A375 (cell line): ENCODE data around the gene B3GLCT.

GRCh38 chr13:29924478-29925175 is 74.2 kb upstream of the UBL3 start:
- RAMPAGE, long total RNA: no peak

- RAMPAGE, long total RNA: no peak
Measured at GRCh38 chr13:29935309-29936110, 85.1 kb upstream of the UBL3 start.

- RAMPAGE, long total RNA: no peak
Measured at GRCh38 chr13:30119417-30119939, 187.9 kb downstream of the KATNAL1 start.

DNA sequence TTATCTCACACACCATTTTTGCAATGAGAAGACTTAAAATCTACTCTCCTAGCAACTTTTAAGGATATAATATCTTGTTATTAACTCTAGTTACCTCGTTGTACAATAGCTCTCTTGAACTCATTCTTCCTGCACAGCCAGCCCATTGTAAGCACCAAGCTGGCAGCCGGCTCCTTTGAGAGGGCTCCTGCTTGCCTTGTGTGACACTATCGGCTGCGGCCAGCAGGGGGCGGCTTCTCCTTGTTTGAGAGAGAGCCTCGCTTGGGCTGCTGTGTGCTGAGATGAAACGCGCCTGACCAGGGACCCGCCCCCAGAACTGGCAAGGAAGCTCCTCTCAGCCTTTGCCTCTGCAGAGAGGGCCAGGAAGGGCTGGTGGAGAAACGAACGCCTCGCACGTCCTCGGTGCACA is 174.8 kb downstream of the KATNAL1 start:
- RAMPAGE, long total RNA: no peak

- RAMPAGE, long total RNA: no peak
Measured at GRCh38 chr13:30148958-30149169, 158.5 kb downstream of the KATNAL1 start.

DNA sequence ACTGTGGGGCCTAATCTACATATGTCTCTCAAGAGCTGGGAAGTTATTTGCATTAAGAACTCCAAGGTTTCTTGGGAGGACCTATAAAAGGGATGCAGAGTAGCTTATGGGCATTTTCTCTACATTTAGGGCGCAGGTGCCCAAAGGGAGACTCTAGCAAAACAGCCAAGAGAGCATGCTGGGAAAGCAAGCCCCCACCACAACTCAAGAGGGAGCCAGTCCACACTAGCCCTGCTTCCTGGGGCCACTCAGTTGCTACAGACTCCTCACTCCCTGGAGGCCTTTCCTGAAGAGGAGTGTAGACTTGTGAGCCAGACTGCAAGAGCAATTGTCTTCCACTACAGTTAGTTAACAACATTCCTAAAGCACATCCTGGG is 125.2 kb downstream of the KATNAL1 start:
- RAMPAGE, long total RNA: no peak

DNA sequence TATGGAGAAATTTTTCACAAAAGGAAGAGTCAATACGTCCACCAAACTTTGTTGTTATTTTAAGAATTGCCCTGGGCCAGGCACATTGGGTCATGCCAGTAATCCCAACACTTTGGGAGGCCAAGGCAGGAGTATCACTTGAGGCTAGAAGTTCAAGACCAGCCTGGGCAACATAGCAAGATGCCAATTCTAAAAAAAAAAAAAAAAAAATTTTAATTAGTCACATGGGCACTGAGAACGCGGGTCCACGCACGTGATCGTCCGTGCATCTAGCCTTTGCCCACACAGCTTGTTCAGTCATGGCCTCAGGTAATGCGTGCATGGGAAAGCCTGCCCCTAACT is 11.5 kb downstream of the KATNAL1 start:
- RAMPAGE, long total RNA: no peak

GRCh38 chr13:30405362-30405847 is 16.9 kb upstream of the UBE2L5 start:
- RAMPAGE, long total RNA: no peak

- RAMPAGE, long total RNA: no peak
Measured at GRCh38 chr13:30430221-30430672, 8.0 kb downstream of the UBE2L5 start.

DNA sequence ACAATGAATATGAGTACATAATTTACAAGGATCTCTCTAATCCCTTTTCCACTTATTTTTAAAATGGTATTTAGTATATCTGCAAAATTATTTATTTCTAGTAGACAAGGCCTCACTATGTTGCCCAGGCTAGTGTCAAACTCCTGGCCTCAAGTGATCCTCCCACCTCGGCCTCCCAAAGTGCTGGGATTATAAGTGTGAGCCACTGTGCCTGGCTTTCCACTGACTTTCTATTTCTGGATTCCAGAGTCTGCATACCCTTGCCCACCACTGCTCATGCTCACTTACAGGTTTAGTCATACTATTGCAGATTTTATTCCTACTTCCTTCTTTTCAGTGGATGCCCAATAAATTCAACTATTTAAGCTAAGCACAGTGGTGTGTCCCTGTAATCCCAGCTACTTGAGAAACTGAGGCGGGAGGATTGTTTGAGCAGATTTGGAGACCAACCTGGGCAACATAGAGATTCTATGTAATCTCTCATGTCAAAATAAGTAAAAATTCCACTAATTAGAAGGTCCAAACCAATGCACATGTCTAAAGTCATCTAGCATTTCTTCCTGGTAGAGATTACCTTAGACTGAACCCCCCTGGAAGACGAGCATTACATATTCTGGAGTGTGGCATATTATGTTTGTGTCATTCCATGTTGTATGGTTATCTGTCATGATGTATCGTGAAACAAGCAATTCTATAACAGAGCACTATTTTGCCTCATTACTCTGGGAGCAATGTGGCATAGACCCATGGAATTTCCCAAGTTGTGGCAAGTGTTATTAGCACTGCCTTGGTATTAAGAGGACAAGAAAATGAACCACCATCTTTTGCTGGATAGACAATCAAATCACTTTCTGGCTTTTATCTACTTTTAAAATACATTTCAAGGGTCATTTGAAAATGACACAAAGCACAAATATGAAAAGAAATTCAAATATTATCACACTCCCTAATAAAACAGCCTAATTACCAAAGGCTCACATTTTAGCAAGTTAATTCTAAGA is 8.4 kb downstream of the HMGB1 start:
- RAMPAGE, long total RNA: no peak

- RAMPAGE, long total RNA: no peak
Measured at GRCh38 chr13:30616813-30617466, 780 bp upstream of the USPL1 start.

GRCh38 chr13:30739601-30739985 is 4.2 kb downstream of the ALOX5AP start:
- RAMPAGE, long total RNA: no peak

DNA sequence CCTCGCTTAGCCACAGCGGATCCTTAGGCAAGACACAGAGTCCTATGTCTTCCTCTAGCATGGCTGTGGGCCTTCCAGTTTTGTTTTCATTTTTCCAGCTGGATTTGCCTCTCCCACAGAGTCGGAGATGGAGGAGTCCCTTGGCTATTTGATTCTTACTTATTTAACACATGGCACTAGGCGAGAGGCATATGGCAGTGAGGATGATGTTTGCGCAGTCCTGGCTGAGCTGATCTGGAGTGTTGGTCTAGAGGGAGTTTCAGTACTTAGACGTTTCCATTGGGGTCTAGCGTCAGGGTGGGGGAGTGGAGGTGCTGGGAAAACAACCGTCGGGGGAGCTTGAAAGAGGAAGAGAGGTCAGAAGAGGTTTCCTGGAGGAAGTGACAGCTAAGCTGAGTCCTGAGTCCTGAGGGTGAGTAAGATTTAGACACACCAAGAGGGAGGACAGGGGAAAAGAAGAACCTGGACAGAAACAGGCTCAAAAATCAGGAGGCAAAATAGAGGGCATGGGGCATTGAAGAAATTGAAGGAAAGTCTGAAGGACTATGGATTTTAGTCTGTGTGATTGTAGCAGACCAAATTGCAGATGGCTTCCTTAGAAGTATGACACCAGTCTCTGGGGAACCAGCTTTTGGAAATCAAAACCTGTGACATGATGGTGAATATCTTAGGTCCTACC is 81.4 kb downstream of the ALOX5AP start:
- RAMPAGE, long total RNA: no peak

DNA sequence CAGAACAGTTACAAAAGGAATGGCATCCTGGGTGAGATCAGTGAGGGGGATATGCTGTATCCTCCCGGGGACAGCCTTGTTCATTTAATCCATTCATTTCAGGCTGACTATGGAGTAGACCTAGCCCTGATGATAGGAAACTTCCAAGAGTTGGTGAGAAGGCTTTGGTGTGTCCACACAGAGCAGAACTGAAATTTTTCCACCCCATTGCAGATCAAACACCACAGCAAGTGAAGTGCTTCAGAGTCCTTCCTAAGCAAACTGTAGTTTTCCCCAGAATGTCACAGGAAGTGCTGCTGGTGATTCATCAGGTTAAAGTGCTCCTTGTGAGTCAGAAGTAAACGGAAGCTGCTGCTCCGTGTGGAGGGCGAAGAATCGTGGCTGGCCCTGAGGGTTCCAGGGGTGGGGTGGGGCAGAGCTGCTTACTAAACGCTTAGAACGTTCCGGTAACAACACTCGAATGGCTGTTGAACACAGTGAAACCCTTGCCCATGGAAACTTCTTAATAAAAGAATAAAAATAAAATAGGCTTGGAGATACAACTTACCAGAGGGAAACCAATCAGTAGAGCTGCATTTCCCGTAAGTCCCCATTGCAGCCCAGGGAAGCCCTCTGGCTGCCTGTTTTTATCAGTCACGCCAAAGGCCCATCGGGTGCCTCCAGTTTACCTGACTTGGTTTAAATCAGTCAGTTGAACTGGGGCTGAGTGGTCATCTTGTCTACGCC is 113.3 kb downstream of the TEX26 start:
- RAMPAGE, long total RNA: no peak

- RAMPAGE, long total RNA: no peak
Measured at GRCh38 chr13:31199489-31200284, at the start of gene B3GLCT. B3GLCT (plus strand) TSS chr13:31199975.

DNA sequence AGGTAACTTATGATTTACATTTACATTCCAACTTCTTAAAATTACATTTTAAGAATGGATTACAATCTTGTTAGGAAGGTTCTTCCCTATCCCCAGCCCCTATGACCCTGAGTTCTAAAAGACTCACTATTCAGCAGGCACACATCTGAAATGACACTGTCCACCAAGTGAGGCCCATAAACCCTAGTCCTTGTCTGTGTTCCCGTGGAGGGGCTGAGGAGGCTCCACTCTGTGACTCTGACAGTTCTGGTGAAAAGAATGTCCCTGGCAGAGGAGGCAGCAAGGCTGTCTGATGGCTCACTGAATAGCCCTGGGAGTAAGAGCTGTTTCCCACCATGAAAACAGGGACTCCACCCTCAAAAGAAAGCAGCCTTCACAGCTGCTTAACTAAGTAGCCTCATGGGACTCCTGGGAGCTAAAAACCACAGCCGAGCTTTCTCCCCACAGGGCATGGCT is 135.3 kb upstream of the FRY start:
- RAMPAGE, long total RNA: no peak

DNA sequence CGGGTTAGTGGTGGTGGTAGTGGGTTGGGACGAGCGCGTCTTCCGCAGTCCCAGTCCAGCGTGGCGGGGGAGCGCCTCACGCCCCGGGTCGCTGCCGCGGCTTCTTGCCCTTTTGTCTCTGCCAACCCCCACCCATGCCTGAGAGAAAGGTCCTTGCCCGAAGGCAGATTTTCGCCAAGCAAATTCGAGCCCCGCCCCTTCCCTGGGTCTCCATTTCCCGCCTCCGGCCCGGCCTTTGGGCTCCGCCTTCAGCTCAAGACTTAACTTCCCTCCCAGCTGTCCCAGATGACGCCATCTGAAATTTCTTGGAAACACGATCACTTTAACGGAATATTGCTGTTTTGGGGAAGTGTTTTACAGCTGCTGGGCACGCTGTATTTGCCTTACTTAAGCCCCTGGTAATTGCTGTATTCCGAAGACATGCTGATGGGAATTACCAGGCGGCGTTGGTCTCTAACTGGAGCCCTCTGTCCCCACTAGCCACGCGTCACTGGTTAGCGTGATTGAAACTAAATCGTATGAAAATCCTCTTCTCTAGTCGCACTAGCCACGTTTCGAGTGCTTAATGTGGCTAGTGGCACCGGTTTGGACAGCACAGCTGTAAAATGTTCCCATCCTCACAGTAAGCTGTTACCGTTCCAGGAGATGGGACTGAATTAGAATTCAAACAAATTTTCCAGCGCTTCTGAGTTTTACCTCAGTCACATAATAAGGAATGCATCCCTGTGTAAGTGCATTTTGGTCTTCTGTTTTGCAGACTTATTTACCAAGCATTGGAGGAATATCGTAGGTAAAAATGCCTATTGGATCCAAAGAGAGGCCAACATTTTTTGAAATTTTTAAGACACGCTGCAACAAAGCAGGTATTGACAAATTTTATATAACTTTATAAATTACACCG is 607 bp downstream of the BRCA2 start:
- RAMPAGE, long total RNA: no peak

DNA sequence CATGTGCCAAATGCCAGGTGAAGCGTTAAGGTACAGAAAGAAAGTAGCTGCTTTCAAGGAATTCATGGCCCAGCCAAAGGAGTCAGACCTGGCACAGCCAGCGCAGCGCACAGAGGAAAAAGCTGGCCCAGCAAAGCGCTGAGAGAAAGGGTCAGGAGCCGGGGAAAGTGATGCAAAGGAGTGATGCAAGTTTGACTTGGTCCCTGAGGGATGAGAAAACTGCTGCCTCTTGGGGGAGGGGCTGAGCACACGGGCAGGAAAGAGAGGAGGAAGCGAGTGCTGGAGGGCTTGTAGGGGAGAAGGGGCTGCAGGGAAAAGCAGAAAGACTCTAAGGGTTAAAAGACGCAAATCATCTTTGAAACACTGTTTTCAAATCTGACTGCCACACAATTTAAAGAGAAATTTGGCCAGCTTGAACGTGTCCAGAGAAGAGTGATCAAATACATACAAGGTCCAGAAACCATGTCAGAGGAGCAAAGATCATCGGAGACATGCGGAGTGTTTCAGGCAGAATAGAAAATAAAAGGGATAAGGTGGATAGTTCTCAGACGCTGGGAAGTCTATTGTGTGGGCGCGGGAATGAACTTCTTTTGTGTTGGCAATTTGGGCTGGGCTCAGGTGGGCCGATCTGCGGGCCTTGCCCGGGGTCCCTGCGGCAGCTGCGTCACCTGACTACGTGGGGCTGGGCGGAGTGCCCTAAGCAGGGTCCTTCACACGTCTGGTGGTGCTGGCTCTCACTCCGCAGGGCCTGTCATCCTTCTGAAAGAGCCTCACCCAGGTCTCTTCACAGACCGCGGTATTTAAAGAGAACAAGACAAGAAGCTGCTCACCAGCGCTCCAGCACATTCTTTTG is 18.2 kb downstream of the N4BP2L1 start:
- RAMPAGE, long total RNA: no peak

- RAMPAGE, long total RNA: no peak
Measured at GRCh38 chr13:32425211-32425536, 2.8 kb downstream of the N4BP2L1 start.

DNA sequence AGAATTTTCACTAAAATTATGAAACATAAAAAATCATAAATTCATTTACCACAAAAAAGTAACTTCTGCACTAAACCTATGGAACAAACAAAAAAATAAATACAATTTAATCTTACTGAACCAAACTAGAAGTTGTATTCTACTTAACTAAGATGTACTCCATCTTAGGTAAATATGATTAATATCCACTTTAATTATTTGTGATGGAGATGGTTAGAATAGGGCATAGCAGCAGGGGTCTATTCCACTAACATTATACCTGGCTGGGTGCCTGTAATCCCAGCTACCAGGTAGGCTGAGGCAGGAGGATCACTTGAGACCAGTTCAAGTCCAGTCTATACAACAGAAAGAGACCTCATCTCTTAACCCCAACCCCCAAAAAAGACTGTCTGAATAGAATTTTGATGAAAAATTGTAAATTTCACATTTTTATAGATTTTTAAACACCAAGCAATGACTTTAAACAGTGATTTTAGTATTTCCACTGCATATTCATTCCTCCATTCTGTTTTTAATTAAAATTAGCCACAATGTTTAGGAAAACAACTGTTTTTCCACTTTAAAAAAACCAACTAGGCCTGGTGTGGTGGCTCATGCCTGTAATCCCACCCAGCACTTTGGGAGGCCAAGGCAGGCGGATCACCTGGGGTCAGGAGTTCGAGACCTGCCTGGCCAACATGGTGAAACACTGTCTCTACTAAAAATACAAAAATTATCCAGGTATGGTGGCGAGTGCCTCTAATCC is 24.1 kb downstream of the N4BP2L2 start:
- RAMPAGE, long total RNA: no peak